A172 (cell line): ENCODE data around the genes XYLT1 and SMG1.

DNA sequence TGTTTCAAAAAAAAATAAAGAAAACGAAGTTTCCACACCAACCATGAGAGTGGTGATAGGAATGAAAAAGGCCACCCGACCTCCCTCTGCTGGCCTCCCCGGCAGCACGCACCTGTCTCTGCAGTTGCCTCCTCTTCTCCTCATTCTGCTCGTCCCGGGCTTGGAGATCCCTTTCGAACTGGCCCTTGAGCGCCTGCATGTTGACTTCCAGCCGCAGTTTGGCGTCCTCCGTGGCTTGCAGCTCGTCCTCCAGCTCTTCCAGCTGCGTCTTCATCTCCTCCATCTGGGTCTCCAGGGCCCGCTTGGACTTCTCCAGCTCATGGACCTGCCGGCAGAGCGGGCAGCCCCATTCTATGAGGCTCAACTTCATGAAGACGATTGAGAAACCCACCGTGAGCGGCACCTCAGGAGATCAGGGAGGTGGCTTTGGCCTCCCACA, 70.7 kb downstream of the NDE1 start:
- RAMPAGE, long total RNA = no peak

DNA sequence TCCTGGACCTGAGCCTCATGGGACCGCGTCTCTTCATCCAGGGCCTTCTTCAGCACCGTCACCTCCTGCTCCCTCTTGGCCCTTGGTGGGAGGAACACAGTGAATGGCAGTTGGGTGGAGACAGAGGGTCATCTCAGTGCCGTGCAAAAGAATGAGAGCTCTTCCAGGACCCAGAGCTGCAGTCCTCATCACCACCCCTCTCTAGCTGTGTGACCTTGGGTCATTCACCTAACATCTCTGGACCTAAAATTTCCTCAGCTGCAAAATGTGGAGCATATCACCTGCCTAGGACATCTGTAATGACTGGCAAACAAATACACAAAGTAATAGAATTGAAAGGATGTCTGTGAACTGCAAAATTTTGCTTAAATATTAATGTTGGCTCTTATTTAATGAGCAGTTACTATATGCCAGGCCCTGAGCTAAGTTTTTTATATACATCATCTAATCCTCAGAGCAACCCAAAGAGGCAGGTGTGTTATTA, 82.6 kb downstream of the NDE1 start:
- RAMPAGE, long total RNA = no peak

GRCh38 chr16:15834991-15835759, 21.7 kb downstream of the MYH11 start:
- RAMPAGE, long total RNA = no peak

DNA sequence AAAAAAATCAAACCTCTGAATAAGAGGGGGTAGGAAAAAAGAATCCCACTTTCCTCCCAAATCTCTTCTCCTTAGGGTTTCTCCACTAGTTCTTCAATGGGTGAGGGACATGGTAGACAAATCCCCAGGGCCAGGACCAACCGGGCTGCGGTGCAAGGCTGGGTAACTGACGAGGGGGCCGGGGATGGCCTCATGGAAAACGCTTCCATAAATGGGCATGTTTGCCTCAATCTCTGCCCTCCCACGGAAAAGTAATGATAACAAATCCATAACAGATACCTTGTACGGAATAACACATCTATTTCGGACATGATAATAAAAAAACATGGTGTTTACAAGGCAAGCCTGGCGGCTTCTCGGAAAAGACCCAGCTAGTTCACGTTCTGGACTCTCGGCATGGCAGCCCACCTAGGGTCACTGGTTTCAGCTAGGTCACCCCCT, 2.0 kb downstream of the MYH11 start:
- RAMPAGE, long total RNA = no peak

GRCh38 chr16:15879249-15880099, 8.9 kb downstream of the CEP20 start:
- RAMPAGE, long total RNA = no peak

- RAMPAGE, long total RNA = no peak
Measured at GRCh38 chr16:16071686-16072204, 122.3 kb downstream of the ABCC1 start.

DNA sequence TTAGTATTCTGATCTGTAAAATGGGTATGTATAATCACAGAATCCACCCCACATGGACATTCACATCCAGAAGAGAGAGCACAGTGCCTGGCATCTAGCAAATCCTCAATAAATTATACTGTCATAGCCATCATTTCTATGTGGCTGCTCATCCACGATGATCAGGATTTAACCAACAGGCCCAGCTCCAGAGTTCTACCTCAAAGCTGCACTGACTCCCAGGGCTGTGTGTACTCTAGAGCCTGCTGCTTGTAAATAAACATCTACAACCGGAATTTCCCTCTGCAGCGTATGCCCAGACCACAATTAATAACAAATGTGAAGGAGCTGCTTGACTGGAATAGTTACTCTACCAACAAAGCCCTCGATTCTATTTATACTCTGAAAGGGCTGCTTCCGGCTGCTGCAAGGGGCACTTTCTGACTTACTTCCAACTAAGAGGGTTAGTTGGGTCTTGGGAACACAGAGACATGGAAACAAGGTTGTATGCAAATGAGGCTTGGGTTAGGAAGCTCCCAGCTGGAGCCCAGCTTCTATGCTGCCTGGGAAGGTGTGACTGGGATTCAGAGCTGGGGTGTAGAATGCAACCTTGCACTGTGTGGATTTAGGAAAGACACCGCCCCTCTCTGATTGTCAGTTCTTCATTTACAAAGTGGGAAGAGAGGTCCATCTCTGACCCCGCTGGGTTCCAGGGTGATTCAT, 265.1 kb downstream of the XYLT1 start:
- RAMPAGE, long total RNA = no peak

DNA sequence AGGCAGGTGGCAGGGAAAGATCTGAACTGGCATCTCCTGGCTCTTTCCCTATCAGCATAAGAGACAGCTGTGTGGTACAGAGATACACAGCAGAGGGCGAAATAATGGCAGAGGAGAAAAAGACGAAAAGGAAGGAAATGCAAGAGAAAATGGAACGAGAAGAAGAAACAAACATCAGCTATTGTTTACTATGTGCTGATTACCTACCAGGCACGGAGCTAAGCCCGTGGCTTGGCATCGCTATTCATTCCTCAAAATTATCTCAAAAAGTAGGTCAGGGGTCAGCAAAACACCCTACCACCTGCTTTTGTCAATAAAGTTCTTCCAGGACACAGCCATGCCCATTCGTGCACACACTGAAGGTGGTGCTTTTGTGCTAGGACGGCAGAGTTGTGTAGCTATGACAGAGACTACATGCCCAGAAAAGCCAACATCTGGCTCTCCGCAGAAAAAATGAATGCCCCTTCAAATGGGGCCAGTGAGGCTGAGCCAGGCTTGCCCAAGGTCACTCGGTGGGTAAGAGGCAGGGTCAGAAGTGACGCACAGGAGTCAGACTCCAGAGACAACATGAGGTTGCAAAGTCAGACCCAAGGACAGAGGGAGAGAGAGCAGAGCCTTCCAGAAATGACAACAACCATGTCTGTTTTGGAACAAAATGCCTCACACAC, 200.2 kb downstream of the XYLT1 start:
- RAMPAGE, long total RNA = no peak

DNA sequence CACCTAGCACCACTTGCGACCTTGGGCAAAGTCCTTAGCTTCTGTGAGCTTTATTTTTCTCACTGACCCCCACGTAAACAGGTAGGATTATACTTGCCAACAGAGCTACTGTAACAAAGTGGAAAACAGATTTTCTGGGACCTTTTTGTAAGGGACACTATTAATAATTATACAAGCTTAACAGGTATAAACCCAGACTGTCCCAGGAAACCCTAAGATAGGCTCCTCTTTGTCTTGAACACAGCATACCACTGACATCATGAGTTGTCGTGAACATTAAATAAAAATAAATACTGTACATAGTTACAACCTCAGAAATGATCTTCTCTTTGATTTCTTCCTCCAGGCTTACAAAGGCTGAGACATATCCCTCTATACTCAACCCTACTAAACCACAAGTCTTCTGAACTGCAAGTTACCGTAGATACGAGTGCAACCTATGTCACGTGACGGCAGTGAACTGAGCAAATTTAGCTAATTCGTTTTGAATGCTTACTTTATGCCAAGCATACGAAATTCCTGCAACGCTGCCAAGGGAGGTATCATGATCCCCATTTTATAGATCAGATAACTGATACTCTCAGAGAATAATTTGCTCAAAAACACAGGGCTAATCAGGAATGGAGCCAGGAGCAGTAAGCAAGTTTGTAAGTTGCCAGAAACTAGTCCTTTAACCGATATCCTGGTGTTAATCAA, 106.5 kb downstream of the XYLT1 start:
- RAMPAGE, long total RNA = no peak

- RAMPAGE, long total RNA = no peak
Measured at GRCh38 chr16:17461944-17462789, 8.6 kb downstream of the XYLT1 start.

DNA sequence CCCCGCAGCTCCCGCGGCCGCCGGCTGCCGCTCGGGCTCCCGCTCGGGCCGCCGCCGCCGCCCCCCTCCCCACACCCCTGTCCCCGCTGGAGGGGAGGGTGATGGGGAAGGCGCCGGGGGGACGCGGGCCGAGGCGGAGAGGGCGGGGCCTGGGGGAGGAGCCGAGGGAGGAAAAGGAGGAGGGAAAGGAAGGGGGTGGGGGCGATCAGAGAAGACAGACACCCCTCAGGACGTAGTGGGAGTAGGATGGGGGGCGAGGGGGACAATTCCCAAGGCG, at the start of gene XYLT1:
Gene XYLT1 (minus strand): TSS at position 100 of the 277 bp plus-strand sequence.
- RAMPAGE, long total RNA = no peak

DNA sequence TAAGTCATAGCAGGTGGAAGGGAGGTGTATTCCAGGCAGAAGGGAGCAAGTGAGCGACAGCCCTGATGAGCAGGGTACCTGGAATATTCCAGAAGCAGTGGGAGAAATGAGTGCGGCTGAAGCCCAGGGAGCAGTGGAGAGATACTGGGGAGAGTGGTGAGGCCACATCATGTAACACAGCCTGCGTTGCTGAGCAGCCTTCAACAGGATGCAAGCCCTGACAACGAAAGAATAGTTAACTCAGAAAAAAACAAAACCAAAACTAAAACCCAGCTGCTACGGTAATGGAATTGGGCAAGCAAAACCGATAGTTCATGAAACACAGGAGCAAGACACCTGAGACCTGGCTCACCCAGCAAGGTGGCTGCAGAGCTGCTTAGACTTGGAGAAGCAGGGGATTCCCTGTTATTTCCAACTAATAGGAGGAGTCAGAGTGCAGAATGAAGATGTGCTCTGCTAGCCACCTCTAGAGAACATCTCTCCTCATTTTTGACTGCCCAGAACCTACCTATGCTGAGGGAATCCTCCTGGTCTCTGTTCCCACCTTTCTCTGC, 59.2 kb upstream of the XYLT1 start:
- RAMPAGE, long total RNA = no peak

GRCh38 chr16:17591141-17591663, 120.4 kb upstream of the XYLT1 start:
- RAMPAGE, long total RNA = no peak

GRCh38 chr16:17939623-17940212, 396.8 kb downstream of the NPIPA8 start:
- RAMPAGE, long total RNA = no peak

GRCh38 chr16:18523718-18524182, 38.1 kb downstream of the NOMO2 start:
- RAMPAGE, long total RNA = no peak

DNA sequence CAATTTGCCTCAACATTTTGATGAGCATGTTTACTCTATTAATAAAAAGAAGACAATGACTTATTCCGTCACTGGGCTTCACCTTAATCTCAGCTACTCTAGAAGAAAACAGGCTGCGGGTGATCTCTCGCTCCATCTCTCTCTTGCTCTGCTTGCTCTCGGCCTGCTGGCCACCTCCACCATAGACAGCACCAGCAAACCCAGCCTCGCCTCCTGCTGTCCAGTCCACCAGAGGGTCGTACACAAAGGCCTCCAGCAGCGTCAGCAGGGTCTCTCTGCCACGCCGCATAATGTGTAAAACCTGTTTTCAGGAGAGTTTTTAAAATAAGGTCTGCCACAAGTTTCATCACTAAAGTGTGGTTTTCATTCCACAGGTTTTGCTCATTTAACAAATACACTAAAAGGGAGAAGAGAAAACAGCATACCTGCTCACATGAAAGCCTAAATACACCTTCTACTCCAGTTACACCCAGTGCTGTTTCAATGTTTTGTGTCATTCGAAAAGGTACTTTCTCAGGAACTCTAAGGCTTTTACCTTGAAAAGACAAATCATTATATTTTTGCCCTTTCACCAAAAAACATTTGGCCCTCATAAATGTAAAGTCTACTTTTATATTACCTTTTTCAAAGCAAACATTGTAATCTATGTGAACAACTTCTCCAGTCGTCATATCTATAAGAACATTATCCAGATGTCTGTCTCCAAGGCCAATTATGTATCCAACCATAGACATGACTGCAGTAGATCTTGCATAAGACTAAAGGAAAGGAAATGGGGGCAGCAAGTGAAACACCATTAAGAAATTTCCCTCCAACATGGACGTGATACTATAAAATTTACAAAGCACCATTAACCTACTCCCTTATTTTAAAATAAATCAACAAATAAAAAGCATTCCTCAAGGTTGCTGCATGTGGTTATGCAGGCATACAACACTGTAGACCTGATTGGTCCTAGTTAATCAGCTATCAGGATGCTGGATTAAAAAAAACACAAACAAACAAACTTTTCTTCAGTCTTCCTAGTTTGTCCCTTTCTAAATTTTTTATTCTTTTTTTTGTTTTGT, 36.9 kb upstream of the ARL6IP1 start:
- RAMPAGE, long total RNA = no peak

DNA sequence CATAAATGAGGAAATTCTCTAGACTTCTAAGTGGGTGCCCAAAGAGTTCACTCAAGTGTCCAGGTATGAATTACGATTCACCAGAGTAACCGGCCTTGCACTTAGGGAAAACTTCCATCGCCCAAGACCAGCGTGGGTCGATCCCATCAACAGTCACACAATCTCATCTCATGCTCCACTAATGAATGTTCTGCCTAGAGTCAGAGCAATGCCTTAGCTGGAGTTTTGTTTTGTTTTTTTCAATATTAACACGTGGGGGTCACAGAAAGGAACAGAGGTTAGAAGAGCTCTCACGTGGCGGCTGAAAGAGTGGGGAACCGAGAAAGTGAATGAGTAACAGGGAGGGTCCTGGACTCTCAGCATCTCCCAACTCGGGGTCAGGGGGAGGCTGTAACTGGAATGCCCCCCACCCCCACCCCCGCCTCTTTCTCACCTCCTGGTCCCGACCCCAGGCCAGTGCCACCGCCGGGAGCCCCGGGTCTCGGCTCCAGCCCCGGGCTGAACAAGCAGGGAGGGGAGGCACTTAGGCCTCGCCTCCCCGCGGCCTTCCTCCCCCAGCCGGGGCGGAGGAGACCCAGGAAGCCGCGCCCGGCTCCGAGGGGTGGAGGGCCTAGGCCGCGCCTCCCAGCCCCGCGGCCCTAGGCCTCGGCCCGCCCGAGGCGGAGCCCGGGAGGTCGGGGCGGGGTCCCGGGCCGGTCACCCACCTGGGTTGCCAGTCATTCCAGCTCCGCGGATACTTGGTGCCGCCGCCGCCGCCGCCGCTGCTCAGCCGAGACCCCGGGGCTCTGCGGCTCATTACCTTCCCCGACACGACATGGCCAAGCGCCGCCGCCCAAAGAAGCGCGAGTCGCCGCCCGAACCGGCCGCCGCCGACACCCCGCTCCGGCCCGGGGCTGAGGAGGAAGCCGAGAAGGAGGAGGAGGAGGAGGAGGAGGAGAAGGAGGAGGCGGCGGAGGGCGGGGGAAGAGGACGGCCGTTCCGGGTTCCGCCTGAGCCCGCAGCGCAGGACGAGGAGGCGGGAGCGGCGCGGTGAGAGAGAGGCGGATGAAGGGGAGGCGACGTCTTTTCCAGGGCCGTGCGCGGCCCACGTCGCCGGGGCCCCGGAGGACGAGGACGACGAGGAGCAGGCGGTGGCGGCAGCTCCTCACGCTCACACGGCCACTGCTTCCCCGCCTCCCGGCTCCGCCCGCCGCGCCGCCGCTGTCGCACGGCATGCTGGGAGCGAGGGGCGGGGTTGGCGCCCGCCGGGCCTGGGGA, at the start of gene SMG1:
Gene SMG1 (minus strand): TSS at position 1,163 of the 1,257 bp plus-strand sequence.
- RAMPAGE, long total RNA = no peak

DNA sequence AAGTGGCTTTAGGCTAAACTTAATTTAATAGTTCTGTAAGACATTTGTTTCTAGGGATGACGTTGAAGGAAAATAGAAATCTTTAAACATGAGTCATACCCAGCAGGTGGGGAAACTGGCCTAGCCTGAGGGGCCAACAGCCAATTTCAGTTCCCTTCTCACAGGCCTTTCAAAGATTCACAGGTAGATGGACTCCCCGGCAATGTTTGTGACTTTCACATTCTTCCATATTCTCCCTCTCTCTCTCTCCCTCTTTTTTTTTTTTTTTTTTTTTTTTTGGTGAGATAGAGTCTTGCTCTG, 18.0 kb upstream of the ITPRIPL2 start:
- RAMPAGE, long total RNA = no peak

- RAMPAGE, long total RNA = no peak
Measured at GRCh38 chr16:19127341-19127565, 13.5 kb downstream of the ITPRIPL2 start.

- RAMPAGE, long total RNA = no peak
Measured at GRCh38 chr16:19384734-19385091, 33.0 kb upstream of the TMC5 start.